Gastroesophageal sphincter (tissue), 4 donors: ENCODE data around the gene CDK14.

DNA sequence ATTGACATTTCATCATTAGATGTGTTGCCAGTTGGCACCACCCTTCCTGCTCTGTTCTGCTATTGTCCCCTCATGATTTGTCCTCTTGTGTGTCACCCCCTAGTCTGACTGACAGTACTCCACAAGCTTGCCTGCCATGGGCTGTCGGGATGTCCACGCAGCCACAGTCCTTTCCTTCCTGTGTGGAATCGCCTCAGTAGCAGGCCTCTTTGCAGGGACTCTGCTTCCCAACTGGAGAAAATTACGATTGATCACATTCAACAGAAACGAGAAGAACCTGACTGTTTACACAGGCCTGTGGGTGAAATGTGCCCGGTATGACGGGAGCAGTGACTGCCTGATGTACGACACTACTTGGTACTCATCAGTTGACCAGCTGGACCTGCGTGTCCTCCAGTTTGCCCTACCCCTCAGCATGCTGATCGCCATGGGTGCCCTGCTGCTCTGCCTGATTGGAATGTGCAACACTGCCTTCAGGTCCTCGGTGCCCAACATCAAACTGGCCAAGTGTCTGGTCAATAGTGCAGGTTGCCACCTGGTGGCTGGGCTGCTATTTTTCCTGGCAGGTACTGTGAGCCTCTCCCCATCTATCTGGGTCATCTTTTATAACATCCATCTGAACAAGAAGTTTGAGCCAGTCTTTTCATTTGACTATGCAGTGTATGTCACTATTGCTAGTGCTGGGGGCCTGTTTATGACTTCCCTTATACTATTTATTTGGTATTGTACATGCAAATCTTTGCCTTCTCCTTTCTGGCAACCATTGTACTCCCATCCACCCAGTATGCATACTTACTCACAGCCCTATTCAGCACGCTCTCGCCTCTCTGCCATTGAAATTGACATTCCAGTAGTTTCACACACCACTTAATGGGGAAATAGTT lies 9.5 kb downstream of the CLDN12 start:
- PRO-cap = no peak
- RAMPAGE, long total RNA, 4 experiments = no peak in any of the 4 experiments

DNA sequence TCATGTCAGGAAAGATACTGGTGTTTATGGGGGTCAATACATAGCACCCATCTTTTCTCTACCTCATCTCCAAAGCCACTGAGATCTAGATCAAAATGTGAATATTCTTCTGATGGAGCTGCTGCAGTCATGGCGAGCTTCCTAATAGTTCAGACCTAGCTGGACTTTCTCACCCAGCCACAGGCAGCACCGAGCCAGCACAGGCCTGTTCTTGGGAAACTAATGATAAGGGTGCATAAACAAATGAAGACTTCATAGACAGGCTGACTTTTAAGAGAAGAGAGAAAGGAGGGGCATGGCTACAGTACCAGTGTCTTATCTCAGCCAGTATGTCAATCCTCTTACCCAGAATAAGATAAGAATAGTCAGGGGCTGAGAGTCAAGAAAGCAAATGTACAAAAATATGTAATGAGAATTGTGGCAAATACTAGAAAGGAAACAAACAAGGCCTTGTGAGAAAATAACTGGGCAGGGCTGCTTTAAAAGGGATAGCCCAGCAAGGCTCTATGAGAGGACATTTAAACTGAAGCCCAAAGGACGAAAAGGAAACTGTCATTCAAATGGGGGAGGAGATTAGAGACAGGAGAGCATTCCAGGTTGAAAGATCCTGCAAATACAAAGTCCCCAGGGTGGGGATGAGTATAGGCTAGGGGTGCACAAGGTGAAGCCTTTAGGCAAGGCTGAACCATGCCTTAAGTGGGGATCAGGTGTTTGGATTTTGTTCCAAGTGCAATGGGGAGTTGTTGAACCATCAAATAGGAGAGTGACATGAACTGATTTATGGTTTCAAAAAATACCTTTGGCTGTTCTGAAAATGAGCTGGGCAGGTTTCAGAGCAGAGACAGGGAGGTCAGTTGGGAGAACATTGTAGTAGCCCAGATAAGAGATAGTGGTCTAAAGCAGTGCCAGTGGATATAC lies 21.7 kb upstream of the CDK14 start:
- PRO-cap = no peak
- RAMPAGE, long total RNA, 4 experiments = no peak in any of the 4 experiments

DNA sequence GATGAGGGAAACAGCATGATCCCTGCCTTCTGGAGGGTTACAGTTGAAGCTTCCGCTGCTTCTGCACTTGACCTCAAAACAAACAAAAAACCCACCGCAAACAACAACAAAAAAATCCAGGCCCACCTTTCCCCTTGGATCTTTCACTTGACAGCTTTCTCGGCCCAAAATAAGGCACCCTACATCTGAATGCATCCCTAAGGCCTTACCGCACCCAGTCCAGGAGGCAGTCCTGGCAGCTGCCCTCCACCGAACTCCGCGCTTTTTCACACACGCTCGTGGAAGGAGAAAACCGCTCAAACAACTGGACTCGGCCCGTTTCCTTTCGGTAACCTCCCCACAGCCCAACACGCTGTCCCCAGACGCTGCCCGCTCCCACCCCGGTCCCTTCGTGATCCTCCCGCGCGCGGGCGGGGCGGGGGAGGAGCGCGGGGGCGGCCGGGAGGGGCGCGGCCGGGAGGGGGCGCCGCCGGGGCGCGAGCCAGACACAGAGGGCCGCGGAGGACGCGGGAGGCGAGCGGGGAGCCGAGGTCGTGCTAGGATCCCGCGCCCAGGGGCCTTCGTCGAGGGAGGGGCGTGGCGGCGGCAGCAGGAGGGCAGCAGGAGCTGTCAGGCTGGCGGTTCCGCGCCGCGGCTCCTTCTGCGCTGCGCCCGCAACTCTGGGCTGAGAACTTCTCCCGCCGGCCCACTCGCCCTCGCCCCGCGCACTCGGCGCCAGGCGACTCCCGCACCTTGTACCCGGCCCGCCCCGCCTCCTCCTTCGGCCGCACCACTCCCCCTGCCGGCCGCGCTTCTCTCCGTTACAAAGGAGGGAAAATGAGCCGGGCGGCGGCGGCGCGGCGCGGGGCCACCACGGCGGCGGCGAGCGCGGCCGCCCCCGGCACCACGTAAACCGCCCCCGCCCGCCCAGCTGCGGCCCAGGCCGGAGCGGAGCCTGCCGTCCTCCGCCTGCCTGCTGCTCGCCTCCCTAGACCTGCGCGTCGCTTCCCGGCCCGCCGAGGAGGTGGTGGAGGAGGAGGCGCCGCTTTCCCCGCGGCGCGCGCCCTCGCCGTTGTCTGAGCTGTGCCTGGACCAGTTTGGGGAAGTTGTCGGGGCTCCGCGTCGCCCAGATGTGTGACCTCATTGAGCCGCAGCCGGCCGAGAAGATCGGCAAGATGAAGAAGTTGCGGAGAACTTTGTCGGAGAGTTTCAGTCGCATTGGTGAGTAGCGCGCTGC lies at the start of gene CDK14:
TSS of gene CDK14 (plus strand) at position 803 of the 1,216 bp plus-strand sequence.
- PRO-cap = bidirectional peak, plus-strand start at position 488 of the sequence, minus-strand start at position 333 of the sequence; bidirectional peak, plus-strand start at position 803 of the sequence, minus-strand start at position 724 of the sequence; bidirectional peak, plus-strand start at position 1,122 of the sequence, minus-strand start at position 1,057 of the sequence
- RAMPAGE, long total RNA, 4 experiments = start-site peak on the plus strand in 4 of 4 experiments, centred at positions 493 to 928 of the sequence, 53 to 128 reads per replicate; start-site peak on the minus strand in 1 of 4 experiments, centred at position 380 of the sequence, 13 reads per replicate

- PRO-cap = no peak
- RAMPAGE, long total RNA, 4 experiments = no peak in any of the 4 experiments
These were observed 29.8 kb downstream of the CDK14 start for GRCh38 chr7:90625844-90626373.

- PRO-cap = no peak
- RAMPAGE, long total RNA, 4 experiments = no peak in any of the 4 experiments
These were observed 121.7 kb downstream of the CDK14 start for GRCh38 chr7:90717835-90718256.

DNA sequence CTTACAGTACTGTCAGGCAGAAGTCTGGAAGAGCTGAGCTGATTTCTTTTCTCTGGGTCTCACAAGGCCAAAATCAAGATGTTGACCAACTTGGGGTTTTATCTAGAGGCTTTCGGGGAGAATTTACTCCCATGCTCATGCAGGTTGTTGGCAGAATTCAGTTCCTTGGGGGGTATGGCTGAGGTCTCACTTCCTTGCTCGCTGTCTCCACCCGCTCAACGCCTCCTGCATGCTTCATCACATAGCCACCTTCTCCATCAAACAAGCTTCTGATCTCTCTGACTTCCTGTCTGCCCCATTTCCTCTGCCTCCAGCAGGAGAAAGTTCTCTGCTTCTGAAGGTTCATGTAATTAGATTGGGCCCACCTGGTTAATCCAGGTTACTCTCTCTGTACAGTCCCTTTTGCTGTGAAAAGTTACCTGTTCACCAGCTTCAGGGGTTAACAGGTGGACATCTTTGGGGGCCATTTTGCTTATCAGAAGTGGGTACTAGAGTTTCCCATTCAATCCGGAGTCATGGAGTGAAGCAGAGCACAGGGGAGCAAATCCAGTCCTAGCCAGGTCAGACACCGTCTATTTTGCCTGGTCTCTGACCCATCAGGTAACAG lies 179.0 kb upstream of the FZD1 start:
- PRO-cap = no peak
- RAMPAGE, long total RNA, 4 experiments = no peak in any of the 4 experiments

GRCh38 chr7:91263390-91263659 lies 908 bp upstream of the FZD1 start:
- PRO-cap = no peak
- RAMPAGE, long total RNA, 4 experiments = no peak in any of the 4 experiments

DNA sequence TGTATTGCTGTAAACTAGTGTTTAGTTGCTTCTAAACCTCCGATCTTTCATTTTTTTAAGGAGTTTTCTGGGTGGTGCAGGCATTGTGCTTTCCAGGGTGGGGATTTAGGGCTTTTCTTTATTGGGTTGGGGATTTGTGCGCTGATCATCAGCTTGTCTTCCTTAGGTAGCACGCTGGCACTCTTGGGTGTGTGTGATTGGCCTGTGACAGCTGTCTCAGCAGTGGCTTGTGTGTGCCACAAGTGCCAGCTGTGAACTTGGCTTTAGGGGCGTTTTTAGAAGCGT lies 700 bp downstream of the AKAP9 start:
- PRO-cap = no peak
- RAMPAGE, long total RNA, 4 experiments = no peak in any of the 4 experiments

DNA sequence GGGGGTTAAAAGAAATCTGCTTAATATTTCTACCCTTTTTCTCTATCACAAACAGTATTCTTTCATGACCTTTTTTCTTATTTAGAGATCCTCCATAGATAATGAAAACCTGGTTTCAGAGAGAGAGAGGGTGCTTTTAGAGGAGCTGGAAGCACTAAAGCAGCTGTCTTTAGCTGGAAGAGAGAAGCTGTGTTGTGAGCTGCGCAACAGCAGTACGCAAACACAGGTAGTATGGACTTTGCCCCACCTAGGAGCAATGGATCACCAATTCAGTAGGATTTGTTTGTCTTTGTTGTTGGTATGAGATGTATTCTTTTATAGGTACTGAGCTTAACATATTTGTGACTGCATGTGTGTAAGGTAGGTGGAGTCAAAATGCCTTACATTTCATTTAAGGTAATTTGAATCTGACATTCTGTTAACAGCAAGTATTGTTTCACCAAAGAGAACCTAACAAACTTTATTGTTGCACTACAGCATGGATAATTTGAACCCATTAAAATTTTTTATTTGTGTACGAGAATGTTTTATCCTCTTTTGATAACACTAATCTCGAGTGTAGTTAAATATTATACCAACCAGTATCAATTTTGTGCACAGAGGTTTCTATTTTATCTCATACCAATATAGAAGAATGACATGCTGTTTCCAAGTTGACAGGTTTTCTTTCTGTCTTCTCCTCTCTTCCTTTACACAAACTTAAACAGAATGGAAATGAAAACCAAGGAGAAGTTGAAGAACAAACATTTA lies 92.1 kb downstream of the CYP51A1 start:
- PRO-cap = no peak
- RAMPAGE, long total RNA, 4 experiments = no peak in any of the 4 experiments

DNA sequence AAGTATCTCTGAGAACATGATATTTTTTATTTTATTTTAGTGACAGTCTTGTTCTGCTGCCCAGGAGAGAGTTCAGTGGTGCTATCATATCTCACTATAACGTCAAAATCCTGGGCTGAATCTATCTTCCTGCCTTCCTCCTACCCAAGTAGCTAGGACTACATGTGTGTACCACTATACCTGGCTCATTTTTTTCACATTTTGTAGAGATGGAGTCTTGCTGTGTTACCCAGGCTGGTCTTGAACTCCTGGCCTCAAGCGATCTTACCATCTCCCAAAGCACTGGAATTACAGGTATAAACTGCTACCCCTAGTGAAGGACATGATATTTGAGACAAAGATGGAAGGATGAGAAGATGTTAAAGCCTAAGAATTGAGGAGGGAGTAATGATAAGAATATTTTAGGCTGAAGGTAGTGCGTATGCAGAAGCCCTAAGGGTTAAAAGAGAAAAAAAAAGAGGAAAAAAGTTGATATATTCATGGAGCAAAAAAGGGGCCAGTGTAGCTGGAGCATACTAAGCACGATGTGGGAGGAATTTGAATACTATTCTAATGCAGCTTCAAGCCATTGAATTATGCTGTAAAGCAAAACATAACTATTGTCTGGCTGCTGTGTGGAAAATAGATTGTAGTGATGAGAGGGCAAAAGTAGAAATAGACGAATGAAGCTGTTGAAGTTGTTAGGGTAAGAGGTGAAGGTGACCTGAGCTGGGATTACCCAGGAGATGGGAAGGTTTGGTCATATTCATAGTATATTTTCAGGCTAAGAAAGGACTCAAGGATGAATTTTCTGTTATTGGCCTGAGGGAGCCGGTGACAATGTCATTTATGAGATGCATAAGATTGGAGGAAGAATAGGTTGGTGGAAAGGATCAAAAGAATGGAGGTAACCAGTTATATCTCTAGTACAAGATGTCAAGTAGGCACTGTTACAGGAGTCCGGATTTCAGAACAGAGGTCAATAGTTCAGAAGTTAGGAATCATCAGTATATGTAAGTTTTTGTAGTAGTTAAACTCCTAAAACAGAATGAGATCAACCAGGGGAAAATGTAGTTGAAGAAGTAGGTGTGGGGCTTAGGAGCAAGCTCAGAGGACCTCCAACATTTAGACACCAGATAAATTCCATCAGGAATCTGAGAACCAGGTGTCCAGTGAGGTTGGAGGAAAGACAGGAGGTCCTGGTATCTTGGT lies 19.6 kb downstream of the ANKIB1 start:
- PRO-cap = no peak
- RAMPAGE, long total RNA, 4 experiments = start-site peak on the plus strand in 1 of 4 experiments, centred at position 664 of the sequence, 8 reads per replicate

DNA sequence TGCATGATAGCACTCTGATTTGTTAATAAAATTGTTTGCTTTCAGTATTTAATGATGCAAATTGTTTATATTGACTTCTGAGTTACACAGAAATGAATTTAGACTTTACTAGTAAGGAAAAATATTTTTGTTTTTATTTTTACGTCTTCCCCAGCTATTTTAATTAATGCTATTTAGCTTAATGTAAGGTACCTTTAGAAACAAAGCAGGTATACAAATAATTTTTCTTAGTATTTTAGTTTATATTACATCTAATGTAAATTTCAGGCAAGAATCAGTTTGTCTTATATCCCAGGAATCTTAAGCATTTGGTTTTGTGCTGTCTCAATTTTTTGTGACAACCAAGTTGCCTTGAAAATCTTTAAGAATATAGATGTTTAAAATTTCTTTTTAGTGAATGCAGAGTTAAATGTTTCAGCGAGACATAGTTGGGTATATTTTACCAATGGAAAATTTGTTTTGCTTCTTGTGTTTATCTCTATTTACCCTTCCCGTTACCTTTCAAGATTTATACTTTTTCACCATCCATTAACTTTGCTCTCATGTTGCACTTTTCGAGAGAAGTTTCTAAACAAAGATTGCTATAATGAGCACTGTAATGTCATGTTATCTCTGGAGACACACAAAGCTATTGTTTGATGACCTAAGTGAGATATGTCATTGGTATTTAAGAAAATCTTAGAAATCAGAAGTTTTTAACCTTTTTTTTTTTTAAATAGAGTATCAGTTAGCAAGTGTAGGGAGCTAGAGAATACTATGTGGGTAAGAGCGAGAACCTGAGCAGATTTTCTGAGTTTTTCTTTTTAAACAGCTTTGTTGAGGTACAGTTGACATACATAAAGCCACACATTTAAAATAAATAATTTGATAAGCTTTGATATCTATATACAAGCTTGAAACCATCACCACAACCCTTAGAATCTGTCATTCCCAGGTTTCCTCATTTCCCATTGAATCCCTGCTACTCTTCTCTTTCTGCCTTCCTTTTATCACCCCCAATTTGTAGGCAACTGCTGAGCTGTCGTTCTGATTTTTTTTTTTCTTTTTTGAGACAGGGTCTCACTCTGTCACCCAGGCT lies 99.7 kb downstream of the ANKIB1 start:
- PRO-cap = no peak
- RAMPAGE, long total RNA, 4 experiments = start-site peak on the plus strand in 1 of 4 experiments, centred at position 911 of the sequence, 10 reads per replicate

- PRO-cap = no peak
- RAMPAGE, long total RNA, 4 experiments = no peak in any of the 4 experiments
These were observed 22.9 kb upstream of the GATAD1 start for GRCh38 chr7:92424280-92424845.

GRCh38 chr7:92450327-92451020 lies 3.2 kb downstream of the GATAD1 start:
- PRO-cap = no peak
- RAMPAGE, long total RNA, 4 experiments = no peak in any of the 4 experiments

DNA sequence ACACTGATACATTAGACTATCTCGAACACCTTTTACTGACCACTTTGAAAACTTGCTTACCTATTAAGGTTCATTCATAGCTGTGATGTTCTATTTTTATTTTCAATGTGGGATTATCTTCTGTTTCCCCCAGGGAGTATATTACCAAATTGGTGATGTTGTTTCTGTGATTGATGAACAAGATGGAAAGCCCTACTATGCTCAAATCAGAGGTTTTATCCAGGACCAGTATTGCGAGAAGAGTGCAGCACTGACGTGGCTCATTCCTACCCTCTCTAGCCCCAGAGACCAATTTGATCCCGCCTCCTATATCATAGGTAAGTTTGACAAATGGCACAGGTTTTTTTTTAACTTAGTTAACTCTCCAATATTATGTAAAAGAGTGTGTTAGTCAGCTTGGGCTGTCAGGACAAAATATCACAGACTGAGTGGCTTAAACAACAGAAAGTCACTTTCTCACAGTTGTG lies 7.1 kb downstream of the GATAD1 start:
- PRO-cap = no peak
- RAMPAGE, long total RNA, 4 experiments = no peak in any of the 4 experiments

DNA sequence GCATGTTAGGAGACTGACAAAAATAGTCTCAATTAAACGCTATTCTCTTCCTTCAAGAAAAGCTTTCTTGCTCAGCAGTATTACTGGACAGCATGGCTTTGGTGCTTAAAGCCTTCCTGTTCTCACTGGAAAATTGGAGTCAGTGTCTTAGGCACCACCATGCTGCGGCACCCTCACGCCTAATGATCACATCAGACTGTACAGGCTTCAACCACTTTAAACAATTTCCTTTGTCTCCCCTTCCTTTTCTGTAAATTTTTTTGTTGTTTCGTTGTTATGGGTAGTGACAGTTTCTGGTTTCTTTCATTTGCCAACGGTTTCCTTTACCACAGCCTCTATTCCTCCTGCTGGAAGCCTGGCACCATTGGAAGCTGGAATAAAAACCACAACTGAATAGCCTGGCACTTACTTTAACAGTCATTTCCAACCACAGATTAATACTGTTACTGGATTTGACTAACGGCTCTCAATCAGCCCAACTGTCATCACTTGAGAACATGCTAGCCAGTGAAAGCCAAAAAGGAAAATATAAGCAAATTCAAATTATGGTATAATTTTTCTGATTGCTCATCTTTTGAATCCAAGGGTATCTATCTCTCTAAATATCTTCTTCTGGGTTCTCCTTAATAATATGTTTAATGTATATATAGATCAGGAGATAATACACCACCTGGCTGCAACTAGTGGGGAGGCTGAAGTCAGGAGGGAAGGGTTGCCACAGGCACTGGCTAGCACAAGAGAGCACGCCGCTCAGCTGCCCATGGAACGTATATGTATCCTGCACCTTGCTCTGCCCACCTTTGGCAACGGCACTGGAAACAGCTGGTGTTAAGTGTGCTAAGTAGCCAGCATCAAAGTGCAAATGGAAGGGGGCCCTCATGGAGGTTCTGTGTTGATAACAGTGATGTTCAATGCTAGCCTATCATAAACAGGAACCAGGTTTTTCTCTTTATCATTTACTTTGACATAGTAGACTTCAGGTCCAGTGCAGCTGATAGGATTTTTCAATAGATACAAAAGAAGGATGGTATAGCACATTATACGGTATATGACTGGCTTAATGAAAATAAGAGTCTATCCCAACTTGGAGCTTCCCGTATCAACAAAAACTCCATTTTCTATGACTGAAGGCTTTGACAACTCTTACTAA lies 49.6 kb upstream of the FAM133B start:
- PRO-cap = no peak
- RAMPAGE, long total RNA, 4 experiments = no peak in any of the 4 experiments

- PRO-cap = no peak
- RAMPAGE, long total RNA, 4 experiments = no peak in any of the 4 experiments
These were observed 101.9 kb downstream of the SAMD9 start for GRCh38 chr7:93015847-93016329.

GRCh38 chr7:93044326-93044671 lies 73.5 kb downstream of the SAMD9 start:
- PRO-cap = no peak
- RAMPAGE, long total RNA, 4 experiments = no peak in any of the 4 experiments

GRCh38 chr7:93145210-93146527 lies 2.5 kb downstream of the SAMD9L start:
- PRO-cap = no peak
- RAMPAGE, long total RNA, 4 experiments = no peak in any of the 4 experiments

DNA sequence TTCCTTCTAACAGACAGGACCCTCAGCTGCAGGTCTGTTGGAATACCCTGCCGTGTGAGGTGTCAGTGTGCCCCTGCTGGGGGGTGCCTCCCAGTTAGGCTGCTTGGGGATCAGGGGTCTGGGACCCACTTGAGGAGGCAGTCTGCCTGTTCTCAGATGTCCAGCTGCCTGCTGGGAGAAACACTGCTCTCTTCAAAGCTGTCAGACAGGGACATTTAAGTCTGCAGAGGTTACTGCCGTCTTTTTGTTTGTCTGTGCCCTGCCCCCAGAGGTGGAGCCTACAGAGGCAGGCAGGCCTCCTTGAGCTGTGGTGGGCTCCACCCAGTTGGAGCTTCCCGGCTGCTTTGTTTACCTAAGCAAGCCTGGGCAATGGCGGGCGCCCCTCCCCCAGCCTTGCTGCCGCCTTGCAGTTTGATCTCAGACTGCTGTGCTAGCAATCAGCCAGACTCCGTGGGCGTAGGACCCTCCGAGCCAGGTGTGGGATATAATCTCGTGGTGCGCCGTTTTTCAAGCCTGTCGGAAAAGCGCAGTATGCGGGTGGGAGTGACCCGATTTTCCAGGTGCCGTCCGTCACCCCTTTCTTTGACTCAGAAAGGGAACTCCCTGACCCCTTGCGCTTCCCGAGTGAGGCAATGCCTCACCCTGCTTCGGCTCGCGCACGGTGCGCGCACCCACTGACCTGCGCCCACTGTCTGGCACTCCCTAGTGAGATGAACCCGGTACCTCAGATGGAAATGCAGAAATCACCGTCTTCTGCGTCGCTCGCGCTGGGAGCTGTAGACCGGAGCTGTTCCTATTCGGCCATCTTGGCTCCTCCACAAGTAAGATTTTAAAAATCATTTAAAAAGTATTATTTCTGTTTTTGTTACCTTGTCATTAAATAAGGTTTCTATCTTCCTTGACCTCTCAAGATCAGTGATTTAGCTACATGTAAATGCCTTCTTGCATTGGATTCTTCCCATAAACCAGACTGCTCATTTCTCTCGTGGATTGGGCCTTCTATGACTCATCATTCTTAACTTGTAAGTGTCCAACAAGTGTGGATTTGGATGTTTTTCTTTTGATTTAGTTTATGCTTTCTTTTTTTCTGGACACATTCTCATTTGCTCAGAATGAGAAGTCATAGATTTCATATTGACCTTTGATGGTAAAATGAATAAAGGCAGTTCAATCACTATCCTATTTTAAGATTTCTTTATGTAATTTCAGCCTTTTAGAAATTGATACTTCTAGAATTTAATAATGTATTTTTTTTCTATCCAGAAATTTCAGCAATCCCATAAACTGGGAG lies 16.9 kb upstream of the CALCR start:
- PRO-cap = no peak
- RAMPAGE, long total RNA, 4 experiments = no peak in any of the 4 experiments

- PRO-cap = no peak
- RAMPAGE, long total RNA, 4 experiments = no peak in any of the 4 experiments
These were observed 124.3 kb downstream of the TFPI2 start for GRCh38 chr7:93766349-93766603.